Brain (tissue), 1 donor: ENCODE measurements around a stretch of chr22.

GRCh38 chr22:44307462-44308007 lies 5.2 kb downstream of the SHISAL1 start:
- RRBS: no CpG with 5 or more reads among the region's 17 CpGs

GRCh38 chr22:44329072-44329674 lies 16.4 kb upstream of the SHISAL1 start:
- RRBS: no CpG with 5 or more reads among the region's 12 CpGs

DNA sequence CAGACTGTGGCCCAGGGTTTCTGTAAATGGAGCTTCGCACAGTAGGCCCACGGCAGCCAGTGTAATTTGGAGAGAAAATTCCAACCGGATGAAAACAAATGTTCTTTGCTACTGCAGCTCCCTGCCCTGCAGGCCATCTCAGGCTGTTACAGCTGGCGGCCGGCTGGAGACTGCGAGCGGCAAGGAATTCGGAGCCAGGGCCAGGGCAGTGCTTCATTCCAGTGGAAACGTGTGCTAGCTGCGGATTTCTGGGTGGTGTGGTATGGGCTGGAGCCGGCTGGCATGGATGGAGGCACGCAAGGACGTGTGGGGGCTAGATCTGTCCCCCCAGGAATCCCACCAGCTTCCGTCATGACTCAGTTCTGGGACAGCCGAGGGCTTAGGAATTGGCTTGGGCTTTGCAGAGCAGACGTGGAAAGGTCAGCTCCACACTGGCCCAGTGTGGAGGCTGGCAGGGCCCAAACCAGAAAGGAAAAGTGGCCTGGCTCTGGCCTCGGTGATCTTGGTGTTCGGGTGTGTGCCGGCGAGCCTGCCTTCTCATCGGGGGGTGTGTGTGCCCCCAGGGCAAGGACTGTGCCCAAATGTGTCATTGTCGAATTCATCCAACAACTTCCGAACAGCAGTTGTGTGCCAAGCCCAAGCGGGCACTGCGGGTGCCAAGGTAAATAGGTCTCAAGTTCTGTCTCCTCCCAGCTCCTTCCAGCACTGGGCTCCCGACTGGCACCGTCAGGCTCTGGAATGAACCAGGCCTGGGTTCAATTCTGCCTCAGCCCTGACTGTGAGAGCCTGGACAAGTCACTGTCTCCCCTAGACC lies 48.1 kb upstream of the SHISAL1 start:
- RRBS: 29% methylated on average over 3 of the region's 27 CpGs

GRCh38 chr22:44363288-44364136 lies 50.8 kb upstream of the SHISAL1 start:
- RRBS: 19% methylated on average over 3 of the region's 25 CpGs

- RRBS: 96% methylated on average over 4 of the region's 12 CpGs
These were observed 70.9 kb upstream of the SHISAL1 start for GRCh38 chr22:44383463-44384241.

- RRBS: no CpG with 5 or more reads among the region's 6 CpGs
These were observed 4.8 kb downstream of the RTL6 start for GRCh38 chr22:44493099-44493742.

DNA sequence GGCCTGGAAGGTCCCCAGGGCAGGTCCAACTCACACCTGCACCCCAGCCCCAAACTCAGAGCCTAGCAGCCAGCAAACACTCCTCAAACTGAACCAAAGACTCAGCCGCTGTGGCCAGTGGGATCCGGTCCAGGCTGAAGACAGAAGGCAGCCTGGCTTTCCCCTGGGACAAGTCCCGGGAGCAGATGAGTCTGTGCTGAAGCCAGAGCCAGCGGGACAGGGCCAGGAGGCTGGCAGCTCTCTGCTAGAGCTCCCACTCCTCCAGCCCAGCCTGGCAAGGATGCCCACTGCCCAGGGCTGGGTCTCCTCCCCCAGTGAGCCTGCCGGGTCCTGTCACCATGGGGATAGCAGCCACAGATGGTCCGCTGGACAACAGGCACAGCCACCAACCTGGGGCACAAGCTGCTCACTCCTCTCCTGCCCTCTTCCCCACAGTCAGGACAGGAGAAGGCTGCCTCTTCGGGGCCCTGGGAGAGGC lies 42.8 kb upstream of the PRR5 start:
- RRBS: 17% methylated on average over 2 of the region's 7 CpGs

DNA sequence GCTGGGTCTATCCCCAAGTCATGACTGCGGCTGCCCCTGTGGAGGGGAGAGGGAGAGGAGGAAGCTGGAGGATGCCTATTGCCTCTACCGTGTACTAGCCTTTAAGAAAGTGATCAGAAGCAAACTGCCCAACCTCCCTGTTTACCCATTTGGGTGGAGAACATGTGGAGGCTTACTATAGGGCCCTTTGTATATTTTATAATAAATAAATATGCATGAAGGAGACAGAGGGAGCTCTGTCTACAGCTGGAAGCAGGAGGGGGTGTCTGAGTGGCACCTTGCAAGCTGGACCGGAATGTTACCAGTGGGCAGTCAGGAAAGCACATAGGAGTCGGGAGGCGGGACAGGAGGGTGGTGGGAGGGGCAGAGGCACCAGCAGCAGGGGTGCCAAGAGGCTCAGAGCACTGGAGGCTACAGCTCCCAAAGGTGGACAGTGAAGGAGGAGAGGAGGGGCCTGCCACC lies 79.6 kb downstream of the PHF21B start:
- RRBS: no CpG with 5 or more reads among the region's 5 CpGs

- RRBS: 1% methylated on average over 15 of the region's 55 CpGs
These were observed 2.1 kb downstream of the PHF21B start for GRCh38 chr22:45007618-45008189.

- RRBS: no CpG with 5 or more reads among the region's 14 CpGs
These were observed 35.2 kb downstream of the KIAA0930 start for GRCh38 chr22:45205480-45205902.

DNA sequence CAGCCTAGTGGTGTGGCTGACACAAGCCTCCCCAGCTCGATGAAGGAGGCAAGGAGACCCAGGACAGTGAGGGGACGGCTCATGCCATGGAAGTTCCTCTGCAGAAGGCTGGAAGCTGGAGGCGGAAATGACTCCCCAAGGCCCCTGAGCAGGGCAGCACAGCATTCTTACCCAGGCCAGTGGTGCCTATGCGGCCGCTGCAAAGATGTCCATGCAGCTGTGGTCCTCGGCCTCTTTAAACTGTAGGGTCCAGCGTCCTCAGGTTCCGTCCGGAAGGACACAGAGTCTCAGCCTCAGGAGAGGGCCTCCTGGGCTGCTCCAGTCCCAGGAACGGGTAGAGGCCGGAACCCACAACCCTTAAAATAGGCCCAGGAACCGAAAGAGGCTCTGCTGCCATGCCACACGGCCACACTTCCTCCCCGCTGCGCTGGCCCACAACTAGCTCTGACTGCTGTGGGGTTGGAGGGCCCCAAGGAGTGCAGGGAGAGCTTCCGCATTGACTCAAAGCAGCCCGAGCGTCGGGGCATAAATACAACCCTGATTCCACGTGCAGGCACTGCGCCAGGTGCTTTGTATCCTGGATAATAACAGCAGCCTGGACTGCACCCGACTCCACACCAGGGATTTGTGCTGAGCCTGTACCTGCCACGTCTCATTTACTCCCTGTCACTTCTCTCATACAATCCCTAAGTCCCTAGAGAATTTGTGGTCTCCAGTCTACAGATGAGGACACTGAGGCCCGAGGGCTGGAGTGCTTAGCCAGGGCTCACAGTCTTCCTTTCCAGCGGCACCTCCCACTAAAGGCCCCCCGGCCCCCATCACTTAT lies 5.4 kb downstream of the KIAA0930 start:
- RRBS: 23% methylated on average over 3 of the region's 26 CpGs

DNA sequence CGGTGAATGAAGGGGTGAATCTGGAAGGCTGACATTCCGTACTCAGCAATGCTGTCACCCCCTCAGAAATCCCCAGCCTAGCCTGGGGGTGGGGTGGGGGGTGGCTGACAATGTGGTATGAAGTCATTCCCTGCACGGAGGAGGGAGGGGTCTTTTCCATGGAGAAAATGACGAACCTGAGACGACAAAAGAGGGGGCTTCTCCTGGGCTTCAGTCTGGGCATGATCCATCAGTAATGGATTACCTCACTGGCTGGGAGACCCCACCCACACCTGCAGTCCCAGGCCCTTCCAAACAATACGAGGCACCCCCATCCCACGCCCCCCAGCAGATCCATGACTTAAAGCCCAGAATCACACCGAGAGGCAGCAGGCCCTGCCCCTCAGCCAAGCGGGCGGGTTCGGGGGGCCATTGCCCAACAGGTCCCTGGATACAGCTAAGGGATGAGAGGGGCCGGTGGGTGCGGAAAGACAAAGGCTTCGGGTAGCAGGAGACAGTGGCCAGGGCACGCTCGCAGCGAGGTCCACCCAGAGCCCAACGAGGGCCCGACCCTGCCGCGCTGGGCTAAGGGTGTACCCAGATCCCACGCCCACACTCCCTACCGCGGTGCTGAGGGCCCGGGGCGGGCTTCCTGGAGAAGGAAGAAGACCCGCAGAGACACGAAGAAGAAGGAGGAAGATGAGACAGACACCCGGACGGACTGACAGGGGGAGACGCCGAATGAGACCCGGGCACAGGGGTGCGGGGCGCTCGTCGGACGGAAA lies 830 bp downstream of the KIAA0930 start:
- RRBS: 3% methylated on average over 5 of the region's 38 CpGs

- RRBS: no CpG with 5 or more reads among the region's 13 CpGs
These were observed 5.5 kb upstream of the KIAA0930 start for GRCh38 chr22:45246007-45246785.

DNA sequence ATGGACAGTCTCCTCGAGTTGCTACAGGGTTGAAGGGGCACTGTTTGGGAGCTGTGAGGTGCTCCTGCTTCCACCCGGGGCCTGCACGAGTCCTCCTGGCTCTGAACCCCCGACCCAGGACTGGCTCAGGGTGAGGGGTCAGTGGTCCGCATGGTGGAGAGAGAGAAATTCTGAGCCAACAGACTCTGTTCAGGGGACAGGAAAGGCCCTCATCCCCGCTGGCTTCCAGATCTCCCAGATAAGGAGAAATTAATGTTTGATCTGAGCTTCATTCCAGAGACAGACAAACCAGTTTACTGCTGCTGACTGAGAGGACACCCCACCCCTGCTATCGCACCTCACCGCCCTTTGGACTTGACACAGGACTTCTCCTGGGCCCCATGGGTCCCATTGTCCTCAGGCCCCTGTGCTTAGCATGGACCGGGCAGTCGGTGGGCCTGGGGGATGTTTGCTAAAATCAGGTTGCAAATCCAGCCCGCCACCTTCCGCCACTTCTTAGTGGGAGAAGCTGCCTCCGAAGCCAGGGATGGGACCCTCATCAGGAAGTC lies 11.3 kb upstream of the UPK3A start:
- RRBS: no CpG with 5 or more reads among the region's 13 CpGs

DNA sequence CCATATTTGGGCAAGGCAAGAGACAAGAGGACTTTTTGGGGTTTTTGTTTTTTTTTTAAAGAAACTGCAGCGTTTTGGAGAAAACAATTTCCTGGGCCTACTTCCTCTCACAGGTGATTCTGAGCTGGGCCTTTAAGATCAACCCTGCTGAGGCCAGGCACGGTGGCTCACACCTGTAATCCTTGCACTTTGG lies 4.7 kb upstream of the UPK3A start:
- RRBS: no CpG with 5 or more reads among the region's 2 CpGs

DNA sequence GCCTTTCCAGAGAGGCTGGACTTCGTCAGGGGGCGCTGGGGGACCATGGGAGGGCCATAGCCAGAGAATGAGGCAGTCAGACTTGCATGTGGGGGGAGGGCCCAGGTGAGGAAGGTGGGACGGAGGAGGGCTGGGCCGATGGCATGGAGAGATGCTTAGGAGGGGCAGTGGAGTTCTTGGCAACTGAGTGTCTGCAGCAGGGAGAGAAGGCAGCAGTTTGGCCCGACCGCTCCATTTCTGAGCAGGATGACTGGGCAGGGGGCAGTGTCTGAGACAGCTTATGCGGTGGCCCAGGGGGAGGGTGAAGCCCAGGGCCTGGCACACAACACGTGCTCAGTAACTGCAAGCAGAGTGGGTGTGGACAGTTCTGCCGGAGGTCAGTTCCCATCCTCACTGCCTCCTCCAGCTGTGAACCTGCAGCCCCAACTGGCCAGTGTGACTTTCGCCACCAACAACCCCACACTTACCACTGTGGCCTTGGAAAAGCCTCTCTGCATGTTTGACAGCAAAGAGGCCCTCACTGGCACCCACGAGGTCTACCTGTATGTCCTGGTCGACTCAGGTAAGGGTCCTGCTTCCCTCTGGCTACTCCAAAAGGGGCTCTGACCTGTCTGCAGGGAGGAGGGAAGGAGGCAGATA lies 905 bp downstream of the UPK3A start:
- RRBS: no CpG with 5 or more reads among the region's 12 CpGs

GRCh38 chr22:45318778-45319065 lies 9.0 kb downstream of the FAM118A start:
- RRBS: no CpG with 5 or more reads among the region's 6 CpGs

DNA sequence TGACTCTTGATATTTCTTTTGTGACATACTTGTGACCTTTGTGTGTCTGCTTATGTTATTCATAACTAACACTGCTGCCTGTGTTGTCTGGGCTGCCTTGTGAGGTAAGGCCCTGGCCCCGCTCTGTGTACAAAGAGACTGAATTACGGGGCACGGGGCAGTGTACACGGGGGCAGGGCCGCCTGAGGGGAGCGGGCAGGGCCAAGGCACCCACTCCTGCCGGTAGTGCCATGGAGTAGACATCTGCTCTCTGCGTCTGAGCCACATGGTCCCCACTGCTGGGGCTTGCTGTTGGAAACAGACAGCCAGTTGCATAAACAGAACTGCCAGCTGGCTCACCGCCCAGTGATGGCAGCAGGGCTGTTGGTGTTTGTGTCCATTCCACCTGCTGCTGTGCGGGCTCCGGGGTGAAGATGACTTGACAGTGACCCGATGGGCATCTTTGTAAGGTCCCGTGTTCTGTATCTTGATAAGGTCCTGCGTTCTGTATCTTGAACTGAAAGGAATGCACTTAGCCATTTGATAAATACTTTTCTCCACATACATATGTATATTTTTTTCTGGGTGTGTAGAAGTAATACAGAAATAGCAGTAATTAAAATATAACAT lies 19.9 kb downstream of the FAM118A start:
- RRBS: no CpG with 5 or more reads among the region's 14 CpGs

DNA sequence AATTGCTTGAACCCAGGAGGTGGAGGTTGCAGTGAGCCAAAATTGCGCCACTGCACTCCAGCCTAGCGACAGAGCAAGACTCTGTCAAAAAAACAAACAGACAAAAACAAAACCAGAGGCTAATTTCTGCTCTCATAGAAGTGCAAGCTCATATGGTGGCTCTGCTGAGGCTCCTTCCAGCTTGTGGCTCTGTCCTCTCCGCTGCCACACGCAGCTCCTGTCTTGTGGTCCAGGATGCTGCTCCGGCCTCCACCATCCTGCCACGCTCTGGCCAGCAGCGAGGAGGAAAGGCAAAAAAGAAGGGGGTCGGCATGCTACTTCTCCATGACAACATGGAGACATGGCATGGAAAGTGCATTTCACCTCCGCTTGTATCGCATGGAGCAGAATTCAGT lies 19.7 kb downstream of the RIBC2 start:
- RRBS: no CpG with 5 or more reads among the region's 10 CpGs

DNA sequence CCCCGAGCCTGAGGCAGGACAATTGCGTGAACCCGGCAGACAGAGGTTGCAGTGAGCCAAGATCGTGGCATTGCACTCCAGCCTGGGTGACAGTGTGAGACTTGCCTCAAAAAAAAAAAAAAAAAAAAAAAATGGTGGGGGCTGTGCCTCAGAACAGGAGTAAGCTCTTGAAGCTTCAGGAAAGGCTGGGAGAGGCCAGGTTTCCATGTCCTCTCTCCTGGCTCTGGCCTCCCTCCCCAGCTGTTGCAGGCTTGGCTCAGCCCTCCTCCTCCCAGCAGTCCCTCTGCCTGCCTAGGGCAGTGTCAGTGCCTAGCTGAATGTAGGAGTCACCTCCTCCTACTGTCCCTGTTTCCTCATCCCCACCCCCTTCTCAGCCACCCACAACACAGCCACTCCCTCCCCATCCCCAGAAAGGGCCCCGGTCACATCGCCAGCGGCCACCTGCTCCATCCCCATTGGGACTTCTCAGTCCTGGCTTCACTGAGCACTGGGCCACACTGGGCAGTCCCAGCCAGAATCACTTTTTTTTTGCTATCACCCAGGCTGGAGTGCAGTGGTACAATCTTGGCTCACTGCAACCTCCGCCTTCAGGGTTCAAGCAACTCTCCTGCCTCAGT lies 3.0 kb upstream of the FBLN1 start:
- RRBS: no CpG with 5 or more reads among the region's 8 CpGs